Neuron (in vitro differentiated cells): ENCODE results near the gene NDUFB10.

DNA sequence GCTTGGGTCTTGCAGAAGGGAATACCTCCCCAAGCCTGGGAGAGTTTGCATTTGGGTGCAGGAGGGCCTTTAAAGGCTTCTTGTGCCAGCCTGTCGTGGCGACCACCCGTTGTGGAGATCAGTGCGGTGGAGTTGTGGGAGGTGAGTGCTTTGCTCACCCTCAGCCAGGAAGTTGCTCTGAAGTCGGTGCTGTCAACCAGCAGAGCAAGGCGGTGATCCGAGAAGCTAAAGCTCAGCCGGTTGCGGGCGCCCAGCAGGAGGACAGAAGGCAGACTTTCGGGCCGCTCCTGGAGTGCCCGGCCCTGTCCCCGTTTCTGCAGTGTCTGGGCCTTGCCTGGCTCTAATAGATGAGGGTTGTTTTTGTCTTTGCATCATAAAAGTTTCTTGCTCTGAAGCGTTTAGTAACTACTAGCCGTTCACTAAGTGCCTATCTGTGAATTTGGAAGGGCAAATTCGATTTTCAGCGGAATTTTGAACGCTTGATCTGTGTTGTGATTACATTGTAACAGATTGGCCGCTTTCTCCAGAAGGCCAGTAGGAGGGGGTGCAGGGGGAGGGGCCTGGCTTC is 1.5 kb downstream of the UBE2I start:
- PRO-cap, result bidirectional peak, plus-strand start at position 180 of the sequence, minus-strand start at position 179 of the sequence

- PRO-cap, result no peak
Observed at GRCh38 chr16:1314492-1314766, 5.0 kb downstream of the UBE2I start.

DNA sequence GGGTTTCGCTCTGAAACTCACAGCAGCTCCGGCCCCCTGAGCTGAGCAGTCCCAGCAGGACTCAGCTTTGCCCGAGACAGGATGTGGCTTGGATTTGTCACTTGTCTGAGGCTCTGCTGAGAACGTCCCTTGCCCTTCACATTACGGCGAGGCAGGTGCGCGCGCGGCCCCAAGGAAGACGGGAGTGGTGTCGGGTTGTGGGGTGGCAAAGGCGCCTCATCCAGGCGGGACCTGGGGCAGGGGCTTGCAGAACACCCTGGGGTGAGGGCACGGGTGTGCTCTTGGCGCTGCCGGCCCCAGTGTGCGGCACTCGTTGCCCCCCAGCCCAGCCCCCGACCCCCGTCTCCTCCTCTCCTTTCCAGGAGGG is 5.6 kb downstream of the UBE2I start:
- PRO-cap, result no peak

- PRO-cap, result unidirectional peak, minus-strand start at chr16:1342786; bidirectional peak, plus-strand start at chr16:1343362, minus-strand start at chr16:1343018
Observed at GRCh38 chr16:1342205-1343173, 9.0 kb downstream of the BAIAP3 start.

- PRO-cap, result no peak
Observed at GRCh38 chr16:1366931-1368129, 15.6 kb downstream of the GNPTG start.

- PRO-cap, result no peak
Observed at GRCh38 chr16:1427801-1428487, 2.9 kb upstream of the PERCC1 start.

DNA sequence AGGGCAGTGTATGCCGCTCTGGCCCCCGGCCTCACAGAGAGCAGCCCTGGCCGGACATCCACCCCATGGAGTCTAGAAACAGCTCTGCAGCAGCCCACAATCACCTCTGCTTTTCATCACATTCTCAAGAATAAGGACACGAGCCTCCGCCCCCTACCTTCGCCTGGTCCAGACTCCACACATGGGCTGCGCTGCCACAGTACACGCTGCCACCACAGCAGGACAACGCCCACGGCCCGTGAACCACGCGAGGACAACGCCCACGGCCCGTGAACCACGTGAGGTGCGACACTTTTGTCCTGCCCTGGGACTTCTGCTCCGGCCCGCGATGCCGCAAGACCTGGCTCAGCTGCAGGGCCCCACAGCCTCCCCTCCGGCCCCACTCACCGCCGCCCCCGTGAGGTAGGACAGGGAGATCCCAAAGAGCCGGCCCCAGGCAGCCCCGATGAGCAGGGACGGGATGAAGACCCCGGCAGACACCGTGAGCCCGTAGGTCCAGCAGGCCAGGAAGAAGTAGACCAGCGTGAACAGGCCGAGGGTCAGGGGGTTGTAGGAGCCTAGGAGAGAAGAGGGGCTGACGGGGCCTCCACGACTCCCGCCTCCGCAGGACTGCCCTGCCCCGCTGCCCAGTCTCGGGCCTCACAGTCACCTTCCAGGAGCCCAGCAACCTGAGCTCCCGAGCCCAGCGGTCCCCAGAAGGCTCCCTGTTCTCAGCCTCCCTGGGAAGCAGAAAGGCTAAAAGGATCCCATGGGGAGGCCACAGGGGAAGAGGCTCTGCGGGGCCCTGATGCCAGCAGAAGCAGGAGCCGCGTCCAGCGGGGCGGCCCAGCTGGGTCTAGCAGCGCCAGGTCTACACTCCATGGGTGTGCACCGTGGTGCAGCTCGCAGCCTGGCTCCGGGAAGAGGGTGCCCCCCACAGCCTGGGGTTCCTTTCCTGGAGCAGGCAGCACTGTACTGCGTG is 6.0 kb upstream of the CCDC154 start:
- PRO-cap, result no peak

- PRO-cap, result no peak
Observed at GRCh38 chr16:1580744-1581434, 31.0 kb downstream of the IFT140 start.

DNA sequence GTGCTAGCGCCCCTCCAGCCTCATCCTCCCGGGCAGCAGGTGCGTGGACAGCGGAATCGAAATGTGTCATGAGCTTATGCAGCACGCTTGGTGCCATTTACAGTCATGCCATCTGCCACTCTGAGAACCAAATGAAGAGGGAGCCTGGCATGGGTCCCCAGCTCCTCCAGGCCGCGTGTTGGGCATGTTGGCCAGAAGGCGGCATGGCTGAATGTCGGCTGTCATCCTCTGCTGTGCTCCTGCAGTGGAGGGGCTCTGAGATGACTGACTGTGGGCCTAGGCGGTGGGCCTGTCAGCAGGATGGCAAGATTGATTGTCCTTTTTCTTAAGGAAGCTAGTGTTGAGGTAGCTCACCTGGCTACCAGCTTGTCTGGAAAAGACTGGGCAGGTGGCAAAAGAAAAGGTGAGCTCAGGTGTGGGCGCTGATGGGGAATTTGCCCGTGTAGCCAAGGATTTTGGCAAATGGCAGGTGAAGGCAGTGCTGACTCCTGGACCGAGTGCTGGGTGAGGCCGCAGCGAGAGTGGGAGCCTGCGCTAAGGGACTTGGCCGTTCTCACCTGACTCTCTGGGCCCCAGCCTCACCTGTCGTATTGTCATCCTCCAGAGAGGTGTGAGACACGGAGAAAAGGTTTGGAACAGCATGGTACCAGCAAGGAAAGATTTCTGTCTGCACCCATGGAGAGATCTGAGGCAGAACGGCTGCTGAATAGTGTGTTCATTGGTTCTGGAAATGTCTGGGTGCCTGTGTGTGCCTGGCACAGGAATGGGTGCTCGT is 31.7 kb downstream of the CRAMP1 start:
- PRO-cap, result no peak

- PRO-cap, result bidirectional peak, plus-strand start at chr16:1707570, minus-strand start at chr16:1707586
Observed at GRCh38 chr16:1707429-1707915, 1.5 kb downstream of the MAPK8IP3 start.

DNA sequence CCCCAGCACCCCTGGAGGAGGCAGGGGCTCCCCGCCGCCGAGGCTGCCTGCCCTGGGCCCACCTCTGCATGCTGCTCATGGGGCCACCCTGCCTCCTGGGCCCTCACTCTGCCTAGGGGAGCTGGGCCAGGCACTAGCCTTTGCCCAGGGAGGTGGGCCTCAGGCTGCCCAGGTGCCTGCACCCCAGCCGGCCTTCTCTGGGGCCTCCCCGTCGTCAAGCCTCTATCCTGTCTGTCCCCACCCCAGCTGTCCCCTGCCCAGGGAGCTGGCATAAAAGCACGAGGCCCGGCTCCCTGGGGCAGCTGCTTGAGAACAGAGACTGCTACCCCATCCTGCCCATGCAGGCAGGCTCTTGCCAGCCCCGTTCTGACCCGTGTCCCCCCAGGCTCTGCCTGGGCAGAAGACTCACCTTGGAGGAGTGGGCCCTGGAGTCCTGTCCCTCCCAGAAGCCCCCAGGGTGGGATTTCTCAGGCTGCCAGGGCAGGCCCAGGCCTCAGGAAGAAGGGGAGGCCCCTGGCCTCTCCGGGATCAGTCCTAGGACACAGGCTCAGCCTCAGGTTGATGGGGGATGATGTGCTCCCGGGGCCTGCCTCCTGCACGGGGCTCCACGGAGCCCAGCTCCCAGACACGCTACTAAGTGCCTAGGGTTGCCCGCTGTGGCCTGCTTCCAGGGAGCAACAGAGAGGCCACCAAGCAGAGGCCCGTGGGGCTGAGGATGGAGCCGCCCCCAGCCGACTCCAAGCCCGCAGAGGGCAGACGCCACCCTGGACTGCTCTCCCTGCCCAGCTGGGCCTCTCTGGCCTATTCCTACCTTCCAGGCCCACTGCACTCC is 2.0 kb downstream of the NME3 start:
- PRO-cap, result no peak

DNA sequence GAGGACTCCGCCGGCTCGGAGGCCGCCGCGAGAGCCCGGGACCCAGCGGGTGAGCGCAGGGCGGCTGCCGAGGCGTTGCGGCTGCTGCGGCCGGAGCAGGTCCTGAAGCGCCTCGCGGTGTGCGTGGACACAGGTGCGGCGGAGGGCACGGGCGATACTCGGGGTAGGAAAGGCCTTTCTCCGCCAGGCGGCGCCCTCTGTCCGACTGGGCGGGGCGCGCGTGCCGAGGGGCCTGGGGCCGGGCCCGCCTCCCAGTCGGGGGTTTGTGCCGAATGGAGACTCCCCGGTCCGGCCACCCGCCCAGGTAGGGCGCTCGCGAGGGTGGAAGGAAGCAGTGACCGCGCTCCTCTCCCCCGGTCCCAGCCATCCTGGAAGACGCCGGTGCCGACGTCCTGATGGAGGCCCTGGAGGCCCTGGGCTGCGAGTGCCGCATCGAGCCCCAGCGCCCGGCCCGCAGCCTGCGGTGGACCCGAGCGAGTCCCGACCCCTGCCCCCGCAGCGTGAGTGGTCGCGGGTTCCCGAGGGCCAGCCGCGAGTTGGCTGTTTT is 481 bp upstream of the MRPS34 start:
- PRO-cap, result bidirectional peak, plus-strand start at position 254 of the sequence, minus-strand start at position 101 of the sequence

DNA sequence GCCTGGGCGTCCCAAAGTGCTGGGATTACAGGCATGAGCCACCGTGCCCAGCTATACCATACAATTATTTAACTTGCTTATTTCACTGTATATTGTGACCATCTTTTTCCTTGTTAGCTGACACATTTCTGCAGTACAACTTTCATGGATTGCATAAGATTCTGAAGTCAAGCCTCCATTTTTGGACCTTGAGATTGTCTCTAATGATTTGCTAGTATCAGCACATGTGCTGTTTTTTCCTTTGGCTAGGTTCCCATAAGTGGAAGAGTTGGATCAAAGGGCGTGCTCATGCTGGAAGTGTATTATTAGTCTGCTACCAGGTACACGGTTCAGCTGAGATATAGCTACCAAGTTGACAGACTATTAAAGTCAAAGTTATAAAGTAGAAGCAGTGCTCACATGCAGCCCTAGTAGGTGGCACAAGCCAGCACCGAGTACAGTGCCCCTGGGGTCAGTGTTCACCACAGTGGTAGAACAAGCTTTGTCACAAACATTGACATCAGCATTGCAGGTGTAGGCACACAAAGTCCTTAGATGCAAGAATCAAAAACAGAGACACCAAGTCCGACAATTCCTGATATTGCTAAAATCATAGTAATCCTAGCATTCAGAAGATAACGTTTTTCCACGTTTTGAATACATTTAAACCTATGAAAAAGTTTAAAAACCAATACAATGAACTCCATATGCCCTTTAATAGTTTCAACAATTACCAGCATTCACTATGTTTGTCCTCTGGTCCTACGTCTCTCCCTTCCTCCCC is 3.3 kb downstream of the FAHD1 start:
- PRO-cap, result no peak

- PRO-cap, result no peak
Observed at GRCh38 chr16:1917288-1917834, 854 bp downstream of the HS3ST6 start.

DNA sequence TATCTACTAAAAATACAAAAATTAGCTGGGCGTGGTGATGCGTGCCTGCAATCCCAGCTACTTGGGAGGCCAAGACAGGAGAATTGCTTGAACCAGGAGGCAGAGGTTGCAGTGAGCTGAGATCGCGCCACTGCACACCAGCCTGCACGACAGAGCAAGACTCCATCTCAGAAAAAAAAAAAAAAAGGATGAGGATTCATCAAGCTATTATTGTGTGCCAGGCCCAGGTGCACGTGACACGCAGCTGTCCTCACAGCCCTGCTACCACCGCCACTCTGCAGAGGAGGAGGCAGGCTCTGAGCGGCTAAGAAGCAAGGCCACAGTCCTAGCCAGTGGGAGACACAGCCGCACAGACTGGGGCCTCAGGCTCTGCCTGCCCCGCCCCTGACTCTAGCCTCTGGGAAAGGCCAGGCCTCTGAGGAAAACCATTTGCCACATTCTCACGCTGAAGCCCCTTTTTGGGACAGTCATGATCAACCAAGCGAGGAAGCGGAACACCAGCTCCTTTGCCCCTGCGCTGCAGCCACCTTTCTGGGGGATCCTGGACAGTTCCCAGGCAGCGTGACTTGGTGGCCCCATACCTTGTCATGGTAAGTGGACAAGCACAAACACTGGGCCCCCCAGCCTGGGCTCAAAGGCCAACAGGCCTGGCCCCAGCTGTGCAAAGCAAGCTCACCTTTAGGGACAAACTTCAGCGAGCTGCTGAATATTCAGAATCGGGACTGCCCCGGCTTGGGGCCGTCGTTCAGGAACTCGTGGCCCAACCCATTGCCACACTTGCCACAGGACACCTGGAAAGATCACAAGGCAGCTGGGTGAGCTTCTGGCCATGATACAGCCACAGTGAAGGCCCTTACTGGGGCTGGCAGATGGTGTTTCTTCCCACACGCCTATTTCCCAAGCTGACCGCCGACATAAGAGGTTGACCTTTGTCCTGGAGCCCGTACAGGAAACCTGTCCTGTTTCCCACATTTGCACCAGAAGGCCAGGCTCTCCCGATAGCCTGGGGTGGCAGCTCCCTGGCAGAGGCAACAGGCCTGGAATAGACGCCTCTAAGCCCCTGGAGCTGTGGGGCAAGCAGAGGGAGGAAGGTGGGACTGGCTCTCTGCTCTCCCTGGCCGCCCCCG is 2.5 kb downstream of the MSRB1 start:
- PRO-cap, result unidirectional peak, plus-strand start at position 464 of the sequence

DNA sequence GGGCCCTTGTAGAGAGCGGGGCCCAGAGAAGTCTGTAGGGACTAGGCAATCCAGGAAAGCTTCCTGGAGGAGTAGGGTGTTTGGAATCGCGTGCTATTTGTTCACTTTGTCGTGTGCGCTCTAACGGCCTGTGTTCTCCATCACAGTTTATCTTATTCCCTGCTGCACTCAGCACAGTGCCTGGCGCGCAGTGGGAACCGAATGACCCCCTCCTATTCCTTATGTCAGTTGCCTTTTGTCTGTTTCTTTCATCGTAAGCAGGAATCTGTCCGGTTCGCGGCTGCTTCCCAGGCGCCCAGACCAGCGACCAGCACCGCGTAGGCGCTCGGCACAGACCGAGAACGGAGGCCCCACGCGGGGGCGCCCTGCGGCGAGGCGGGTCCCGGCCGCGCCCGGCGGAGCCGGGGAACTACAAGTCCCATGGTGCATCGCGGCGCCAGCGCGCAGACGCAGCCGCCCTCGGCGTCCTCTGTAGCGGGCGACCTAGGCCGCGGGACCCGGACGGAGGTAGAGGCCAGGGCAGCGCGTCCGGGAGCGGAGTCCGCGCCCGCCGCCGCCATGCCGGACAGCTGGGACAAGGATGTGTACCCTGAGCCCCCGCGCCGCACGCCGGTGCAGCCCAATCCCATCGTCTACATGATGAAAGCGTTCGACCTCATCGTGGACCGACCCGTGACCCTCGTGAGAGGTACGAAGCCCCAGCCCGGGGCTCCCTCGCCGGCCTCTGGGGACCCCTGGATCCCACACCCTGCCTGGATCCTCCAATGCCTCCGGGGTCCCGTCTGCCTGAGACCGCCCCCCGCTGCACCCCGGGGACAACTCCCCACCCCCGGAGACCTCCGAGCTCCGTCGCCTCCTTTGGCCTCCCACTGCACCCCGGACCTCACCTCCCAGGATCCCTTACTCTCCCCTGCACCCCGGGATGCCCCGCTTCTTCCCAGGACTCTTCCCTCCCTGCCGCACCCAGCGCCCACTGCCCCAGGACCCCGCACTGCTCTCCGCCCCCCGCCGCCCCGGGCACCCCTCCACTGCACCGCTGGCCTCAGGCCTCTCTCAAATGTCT is at the start of gene NDUFB10:
NDUFB10 (plus strand) TSS at position 472 of the 1,063 bp plus-strand sequence.
- PRO-cap, result bidirectional peak, plus-strand start at position 510 of the sequence, minus-strand start at position 343 of the sequence

DNA sequence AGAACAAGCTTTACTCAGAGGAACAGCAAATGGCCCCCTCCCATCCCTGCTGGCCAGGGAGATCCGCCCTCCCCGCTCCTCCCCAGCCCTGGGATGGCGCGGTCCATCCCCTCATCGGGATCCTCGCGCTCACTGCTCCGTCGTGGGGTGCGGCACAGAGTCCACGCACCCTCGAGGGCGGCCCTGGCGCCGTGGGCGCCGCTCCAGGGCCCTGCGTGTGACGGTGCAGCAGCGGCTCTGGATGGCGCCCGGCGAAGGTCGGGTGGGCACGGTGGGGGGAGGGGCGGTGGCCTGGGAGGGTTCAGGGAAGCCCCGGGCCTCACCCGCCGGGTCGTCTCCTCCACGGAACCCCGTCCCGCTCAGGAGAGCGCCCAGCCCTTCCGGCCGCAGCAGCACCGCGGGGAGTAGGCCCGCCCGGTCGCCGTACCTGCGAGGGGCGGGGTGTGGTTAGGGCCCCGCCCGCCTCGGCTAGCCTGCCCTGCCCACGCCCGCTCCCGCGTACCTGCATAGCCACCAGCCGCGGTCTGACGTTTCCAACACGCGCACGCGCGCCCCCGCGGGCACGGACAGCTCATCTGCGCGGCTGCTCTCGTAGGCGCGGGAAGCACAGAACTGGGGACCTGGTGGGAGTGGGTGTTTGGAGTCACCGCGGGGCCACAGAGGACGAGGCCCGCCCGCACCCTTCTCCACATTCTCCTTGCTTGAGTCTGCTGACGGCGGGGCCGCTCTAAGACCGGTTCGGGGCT is 2.2 kb downstream of the NOXO1 start:
- PRO-cap, result no peak

DNA sequence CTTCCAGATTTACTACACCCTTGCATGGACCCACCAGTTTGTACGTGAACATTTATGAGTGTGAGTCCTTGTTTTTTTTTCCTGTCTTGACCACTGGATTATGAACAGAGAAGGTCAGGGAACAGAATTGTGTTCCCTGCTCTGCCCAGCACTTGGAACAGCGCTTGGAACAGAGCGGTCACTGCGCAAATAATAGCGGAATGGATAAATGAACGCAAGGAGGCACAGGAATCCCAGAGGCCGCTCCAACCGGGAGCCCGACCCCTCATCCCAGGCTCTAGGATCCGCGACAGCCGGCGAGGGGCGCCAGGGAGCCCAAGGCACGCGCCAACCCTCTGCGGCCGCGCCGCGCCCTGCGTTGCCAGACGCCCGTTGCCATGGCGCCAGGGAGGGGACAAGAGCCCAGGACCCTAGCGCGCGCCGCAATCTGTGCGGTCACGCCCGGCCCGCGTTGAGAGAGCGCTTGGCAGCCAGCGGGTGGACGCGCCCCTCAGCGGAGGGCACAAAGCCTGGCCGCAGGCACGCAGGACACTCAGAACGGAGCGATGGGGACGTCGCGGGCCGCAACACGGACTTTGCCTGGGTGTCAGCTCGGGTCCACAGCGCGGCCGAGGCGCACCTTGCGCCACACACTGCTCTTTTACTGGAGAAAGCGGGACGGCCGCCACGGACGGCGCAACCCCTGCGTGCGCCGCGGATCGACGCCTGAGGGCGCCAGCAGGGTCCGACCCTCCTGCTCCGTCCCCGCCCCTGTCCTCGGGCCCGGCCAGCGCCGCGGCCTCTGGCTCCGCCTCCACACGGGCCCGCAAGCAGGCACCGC is 532 bp upstream of the GFER start:
- PRO-cap, result bidirectional peak, plus-strand start at position 454 of the sequence, minus-strand start at position 783 of the sequence

DNA sequence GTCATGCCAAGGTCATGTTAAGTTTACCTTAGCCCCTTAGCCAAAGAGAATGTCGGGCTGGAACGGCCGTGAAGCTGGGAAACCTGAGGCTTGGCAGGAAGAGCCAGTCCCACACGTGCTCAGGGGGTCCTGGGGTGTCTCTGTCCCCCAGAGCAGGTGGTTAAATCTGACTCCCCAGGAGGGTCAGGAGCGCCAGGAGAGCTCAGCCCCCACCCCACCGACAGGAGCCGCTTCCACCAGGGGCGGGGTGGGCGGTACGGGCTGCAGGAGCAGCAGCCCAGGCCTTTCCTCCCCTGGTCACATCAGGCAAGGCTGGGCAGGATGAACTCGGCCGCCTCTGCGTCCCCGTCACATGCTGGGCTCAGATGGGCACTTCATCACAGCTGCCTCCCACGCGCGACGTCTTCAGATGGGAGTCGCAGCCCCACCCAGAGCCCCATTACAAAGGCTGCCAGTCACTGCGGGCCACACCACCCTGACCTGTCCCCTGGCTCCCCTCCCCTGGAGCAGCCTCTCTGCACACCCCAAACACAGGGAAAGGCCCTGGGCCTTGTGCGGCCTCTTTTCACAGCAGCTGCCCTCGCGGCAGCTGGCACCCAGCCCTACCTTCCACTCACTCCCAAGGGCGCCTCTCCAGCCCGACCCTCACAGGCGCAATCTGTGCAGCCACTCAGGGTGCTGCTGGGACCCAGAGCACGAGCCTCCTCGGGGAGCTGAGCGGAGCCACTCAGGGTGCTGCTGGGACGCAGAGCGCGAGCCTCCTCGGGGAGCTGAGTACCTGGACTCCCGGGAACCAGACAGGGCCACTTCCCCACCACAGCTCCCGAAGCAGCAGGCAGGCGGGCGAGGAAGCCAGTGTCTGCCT is 14.7 kb upstream of the NPW start:
- PRO-cap, result bidirectional peak, plus-strand start at position 669 of the sequence, minus-strand start at position 407 of the sequence

- PRO-cap, result no peak
Observed at GRCh38 chr16:2028644-2029842, 2.3 kb downstream of the NHERF2 start.